LUHMES (cell line): Measurements from ENCODE around the gene SI.

- PRO-cap = no peak
Observed at GRCh38 chr3:158769552-158770164, 32.2 kb upstream of the MFSD1 start.

- PRO-cap = no peak
Observed at GRCh38 chr3:159635022-159635383, 362.0 kb downstream of the IQCJ-SCHIP1 start.

- PRO-cap = unidirectional peak, minus-strand start at chr3:159856979
Observed at GRCh38 chr3:159856431-159857555, 368.4 kb upstream of the C3orf80 start.

DNA sequence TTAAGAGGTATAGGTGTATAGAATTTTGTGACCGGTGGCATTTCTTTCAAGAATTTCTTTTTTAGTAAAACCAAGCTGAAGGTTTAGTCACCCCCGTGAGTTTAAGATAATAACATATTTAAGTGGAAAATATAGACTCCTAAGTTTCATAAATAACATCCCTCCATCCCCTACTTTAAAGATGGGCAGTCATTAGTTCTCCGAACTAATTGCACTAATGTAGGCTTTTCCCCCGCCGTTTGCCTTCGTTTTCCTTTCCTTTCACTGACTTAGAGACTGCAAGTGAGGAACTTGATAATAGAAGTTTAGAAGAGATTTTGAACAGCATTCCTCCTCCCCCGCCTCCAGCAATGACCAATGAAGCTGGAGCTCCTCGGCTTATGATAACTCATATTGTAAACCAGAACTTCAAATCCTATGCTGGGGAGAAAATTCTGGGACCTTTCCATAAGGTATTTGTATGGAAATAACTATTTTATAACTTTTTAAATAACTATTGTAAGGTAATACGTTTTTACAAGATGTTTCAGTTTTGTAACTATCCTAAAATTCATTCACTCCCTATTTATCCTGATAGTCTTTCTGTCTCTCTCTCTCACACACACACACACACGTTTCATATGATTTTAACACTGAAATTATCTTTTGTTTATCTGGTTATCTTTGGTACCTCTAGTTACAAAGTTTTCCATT lies 2.3 kb downstream of the SMC4 start:
- PRO-cap = no peak

- PRO-cap = no peak
Observed at GRCh38 chr3:160419069-160419658, 19.7 kb downstream of the SMC4 start.

- PRO-cap = bidirectional peak, plus-strand start at chr3:160450291, minus-strand start at chr3:160450229; bidirectional peak, plus-strand start at chr3:160450593, minus-strand start at chr3:160450495
Observed at GRCh38 chr3:160450269-160450856, 777 bp upstream of the TRIM59 start.

DNA sequence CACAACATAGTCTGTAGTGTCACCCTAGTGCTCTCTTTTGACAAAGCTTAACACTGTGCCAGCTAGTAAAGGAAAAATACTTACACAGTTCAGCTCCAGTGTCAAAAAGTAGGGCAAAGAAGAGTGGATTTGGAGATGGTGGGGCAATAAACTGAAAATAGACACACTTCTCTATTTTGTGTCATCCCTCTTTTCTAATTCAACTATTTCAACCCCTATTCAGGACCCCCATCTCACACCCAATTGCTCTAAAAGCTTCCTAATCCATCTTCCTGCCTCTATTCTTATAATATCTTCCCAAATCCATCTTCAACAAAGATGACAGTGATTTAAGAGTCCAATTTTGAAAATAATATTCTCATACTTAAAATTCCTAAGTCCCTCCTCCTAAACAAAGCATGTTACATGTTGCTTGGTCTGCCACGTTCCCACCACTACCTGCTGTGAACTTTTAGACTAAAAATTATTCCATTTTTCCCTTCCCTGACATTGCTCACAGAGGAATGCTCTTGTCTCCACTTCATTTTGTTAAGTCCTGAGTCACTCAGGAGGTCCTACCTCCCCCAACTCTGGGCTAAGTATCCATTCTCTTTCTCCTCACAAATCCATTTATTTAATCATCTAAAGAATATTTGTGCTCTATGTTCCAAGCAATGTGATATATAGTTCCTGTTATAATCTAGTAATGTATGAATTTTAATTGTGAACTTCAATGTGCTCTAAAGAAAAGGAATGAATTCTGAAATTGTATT lies 41.9 kb upstream of the TRIM59 start:
- PRO-cap = no peak

DNA sequence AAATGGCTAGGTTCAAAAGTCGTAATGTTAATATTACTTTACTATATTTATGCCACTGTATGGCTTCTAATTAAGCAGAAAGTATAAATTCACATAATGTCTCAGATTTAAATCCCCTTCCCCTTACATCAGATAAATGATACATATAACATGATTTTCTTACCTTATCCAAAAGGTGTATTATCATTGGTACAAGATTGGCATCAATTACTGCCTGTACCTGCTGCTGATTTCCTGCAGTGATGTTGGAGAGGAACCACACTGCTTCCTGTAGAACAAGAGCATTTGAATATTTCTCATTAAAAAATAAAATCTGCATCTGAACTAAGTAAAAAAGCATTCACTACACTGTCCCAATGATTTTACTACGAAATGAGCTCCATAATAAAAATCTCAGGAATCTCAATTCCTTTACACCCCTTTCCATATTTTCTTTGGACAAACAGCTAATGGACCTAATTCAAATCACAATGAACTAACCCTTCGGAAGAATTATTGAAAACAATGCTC lies 51.4 kb downstream of the KPNA4 start:
- PRO-cap = no peak

- PRO-cap = no peak
Observed at GRCh38 chr3:160525753-160526228, 39.6 kb downstream of the KPNA4 start.

DNA sequence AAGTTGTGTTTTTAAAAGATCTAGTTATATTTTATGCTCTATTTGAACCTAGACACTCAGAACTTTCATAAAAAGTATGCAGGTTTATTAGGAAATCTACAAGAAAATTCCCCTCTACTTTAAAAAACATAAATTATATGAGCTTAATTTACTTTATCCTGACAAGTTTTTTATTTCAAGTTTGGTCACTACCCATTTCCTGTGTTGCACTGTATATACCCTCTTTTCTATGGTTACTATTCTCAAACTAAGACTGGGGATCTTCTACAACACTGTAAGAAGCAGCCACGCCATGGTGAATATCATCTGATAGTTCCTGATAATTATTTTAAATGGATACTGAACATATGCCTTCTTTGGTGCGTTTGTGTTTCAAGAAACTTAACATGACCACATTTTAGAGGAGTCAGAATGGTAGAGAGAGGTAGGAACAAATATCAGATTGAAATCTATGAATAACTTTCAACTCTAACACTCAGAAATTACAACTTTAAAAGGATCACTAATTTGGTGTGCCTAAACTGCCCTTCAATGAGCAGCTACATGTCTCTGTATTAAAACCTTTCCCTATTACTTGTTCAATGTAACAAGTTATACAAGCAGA lies 4.1 kb downstream of the KPNA4 start:
- PRO-cap = no peak

DNA sequence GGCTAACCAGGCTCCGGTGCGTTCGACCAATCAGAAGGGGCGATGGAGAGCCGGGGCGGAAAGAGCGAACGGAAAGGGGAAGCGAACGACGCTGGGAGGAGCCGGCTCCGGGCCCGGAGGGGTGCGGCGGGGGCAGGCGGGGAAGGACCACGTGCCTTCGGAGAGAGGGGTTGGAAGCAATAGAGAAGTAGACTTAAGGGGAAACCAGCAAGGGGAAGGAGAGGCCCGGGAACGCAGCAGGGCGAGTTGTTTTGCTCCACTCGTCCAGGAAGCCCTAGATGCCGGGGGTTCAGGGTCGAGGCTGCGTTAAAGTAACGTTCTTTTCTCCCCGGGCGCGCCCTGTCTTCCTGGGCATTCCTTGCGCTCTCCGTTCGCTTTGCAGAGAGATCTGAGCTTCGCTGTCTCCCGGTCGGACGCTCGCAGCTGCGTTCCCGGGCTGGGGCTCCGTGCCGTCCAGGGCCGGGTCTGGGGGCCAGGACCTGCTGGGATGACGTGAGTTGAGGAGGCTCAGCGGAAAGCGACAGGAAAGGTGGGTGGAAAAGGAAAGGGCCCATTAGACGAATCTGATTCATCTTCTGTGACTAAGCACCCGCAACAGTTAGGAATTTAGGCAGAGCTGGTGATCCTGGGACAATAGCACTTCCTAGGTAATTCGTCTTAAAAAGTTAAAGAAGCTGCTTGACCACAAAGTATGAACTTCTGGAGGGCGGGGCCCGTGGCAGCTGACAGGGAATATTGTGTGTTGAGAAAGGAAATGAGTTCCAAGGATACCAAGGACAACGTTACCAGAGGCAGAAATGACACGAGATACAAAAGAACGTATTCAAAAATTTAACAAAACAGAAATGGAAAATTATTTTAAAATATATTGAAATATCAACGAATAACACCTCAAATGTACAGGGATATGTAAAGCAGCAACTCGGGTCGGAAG lies 521 bp upstream of the KPNA4 start:
- PRO-cap = bidirectional peak, plus-strand start at position 32 of the sequence, minus-strand start outside the sequence; unidirectional peak, plus-strand start at position 380 of the sequence; bidirectional peak, plus-strand start at position 455 of the sequence, minus-strand start at position 468 of the sequence

- PRO-cap = no peak
Observed at GRCh38 chr3:160953946-160954160, 151.3 kb downstream of the B3GALNT1 start.

GRCh38 chr3:161069300-161070390 lies 35.5 kb downstream of the B3GALNT1 start:
- PRO-cap = no peak

DNA sequence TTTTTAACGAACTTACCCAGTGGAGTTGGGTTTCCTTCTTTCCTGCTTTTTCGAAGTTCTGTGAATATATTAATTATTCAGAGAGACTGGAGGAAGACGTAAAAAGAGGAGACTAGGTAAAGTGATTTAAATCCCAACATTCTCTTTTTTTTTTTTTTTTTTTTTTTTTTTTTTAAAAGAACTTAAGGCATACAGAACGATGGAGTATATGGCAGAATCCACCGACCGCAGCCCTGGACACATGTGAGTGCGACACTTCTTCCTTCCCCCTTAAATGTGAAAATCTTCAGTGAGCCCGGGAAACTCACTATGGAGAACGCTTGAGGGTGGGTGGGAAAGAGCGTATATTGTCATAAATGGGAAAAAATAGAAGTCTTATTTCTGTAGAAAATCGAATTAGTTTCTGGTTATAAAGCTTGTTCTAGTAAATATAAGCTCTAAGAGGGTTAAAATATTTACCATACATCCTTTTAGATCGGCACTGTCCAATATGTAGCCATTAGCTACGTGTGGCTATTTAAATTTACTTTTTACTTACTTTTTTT lies 776 bp downstream of the NMD3 start:
- PRO-cap = unidirectional peak, plus-strand start at position 213 of the sequence; bidirectional peak, plus-strand start at position 303 of the sequence, minus-strand start at position 252 of the sequence

- PRO-cap = no peak
Observed at GRCh38 chr3:161231448-161231723, 10.3 kb downstream of the NMD3 start.

GRCh38 chr3:161252957-161253645 lies 32.0 kb downstream of the NMD3 start:
- PRO-cap = no peak

DNA sequence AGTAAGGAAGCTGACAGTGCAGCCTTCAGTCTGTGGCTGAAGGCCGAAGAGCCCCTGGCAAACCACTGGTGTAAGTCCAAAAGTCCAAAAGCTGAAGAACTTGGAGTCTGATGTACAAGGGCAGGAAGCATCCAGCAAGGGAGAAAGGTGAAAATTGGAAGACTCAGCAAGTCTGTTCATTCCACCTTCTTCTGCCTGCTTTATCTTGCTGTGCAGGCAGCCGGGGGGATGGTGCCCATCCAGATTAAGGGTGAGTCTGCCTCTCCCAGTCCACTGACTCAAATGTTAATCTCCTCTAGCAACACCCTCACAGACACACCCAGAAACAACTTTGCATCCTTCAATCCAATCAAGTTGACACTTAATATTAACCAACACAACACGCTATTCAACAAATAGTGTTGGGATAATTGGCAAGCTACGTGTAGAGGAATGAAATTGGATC lies 61.3 kb downstream of the NMD3 start:
- PRO-cap = no peak

DNA sequence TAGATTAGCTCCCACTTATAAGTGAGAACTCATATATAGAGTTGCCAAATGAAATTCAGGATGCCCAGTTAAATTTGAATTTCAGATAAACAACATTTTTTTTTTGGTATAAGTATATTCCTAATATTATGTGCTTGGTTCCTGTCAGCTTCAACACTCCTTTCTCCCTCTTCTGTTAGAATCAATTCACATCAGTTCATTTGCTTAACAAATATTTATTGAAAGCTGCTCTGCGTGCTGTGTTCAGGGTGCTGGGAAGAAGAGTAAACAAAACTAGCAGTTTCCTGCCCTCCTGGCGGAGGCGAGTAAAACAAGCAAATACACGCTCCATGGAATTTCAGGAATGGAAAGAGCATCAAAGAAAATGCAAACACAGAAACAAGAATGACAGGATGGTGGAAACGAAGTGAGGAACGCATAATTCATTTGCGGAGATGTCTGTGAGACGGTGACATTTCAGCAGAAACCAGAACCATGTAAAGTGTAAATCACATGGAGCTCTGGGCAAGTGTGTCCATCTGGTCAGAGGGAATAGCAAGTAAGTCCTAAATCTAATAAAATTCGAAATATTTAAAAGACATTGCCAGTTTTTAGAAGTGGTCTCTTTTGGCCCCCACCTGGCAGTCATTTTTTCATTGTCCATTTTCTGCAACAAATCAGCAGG lies 49.4 kb upstream of the SPTSSB start:
- PRO-cap = no peak

DNA sequence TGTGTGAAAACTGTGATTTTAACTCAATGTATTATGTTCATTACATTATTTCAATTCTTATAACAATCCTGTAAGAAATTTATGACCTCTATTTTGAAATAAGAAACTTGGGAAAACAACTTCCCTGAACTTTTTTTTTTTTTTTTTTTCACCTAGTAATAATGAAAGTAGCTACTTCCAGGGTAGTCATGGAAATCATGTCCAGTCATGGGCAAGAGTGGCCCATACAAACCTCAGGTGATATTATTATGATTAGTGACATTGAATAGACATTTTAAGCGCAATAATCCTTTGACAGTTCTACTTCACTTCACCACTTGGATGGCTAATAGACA lies 160.2 kb downstream of the SI start:
- PRO-cap = no peak

DNA sequence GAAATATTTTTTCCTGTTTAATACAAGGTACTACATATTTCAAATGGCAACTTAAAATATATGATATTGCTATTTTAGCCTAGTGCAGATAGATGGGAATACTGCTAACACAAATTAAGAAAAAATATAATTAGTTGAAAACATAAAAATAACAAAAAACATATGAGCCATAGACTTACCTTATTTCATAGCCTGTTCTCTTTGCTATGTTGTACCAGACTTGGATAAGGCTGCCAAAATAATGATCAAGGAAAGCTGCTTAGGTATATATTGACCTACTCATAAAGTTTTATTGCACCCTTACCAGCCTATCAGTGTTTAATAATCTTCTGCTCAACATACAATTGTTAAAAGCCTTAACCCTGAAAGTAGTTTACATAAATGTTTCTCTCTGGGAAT lies at the start of gene SI:
Gene SI (minus strand): TSS at position 243 of the 399 bp plus-strand sequence.
- PRO-cap = no peak